Colon Carcinoma Metastatic in the Lung (tissue), 2 donors: ENCODE results near the gene ELL.

- PRO-cap, 2 experiments = no peak in any of the 2 experiments
Observed at GRCh38 chr19:18203016-18203368, 850 bp downstream of the RAB3A start.

- PRO-cap, 2 experiments = no peak in any of the 2 experiments
Observed at GRCh38 chr19:18265129-18265816, 9.0 kb downstream of the IQCN start.

GRCh38 chr19:18266210-18267209, 7.7 kb downstream of the IQCN start:
- PRO-cap, 2 experiments = no peak in any of the 2 experiments

DNA sequence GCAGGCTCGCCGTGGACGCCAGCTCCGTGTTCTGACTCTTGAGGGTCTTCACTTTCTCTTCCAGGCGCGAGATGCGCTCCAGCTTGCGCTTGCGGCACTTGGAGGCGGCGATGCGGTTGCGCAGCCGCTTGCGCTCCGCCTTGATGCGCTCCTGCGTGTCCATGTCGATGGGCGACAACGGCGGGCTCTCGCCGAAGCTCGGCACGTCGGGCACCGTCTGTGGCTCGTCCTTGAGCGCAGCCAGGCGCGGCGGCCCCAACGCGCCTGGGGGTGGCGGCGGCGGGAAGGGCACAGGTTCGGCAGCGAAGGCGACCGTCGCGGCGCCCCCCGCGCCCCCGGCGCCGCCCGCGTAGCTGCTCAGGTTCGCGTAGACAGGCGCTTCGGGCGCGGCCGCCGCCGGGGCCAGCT, 882 bp downstream of the JUND start:
- PRO-cap, 2 experiments = no peak in any of the 2 experiments

- PRO-cap, 2 experiments = peak in 1 of 2 experiments; most common plus-strand start chr19:18318444 (in 1); most common minus-strand start chr19:18318179 (in 1)
Observed at GRCh38 chr19:18317905-18318861, 4.7 kb downstream of the LSM4 start.

DNA sequence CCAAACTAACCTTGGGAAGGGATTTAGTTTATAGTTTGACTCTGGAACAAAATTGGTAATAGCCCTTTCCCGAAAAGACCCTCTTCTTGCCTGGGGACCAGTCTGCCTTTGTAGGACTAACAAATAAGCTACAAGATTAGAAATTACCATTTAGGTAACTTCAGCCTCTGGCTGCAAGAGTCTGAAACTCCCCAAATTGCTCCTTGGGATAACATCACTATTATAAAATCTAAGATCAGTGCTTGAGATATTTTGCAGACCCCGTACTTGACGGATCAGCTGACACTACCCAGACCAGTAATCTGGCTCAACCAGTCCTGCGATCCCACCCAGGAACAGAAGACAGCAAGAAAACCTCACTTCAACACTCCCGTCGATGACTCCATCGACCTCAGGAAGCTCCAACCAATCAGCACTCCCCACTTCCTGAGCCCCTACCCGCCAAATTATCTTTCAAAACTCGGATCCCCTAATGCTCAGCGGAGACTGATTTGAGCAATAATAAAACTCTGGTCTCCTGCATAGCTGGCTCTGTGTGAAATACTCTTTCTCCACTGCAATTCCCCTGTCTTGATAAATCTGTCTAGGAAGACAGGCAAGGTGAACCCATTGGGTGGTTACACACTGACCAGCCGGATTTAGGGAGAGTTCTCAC, 1.3 kb downstream of the LSM4 start:
- PRO-cap, 2 experiments = no peak in any of the 2 experiments

GRCh38 chr19:18346100-18346532, 5.7 kb downstream of the PGPEP1 start:
- PRO-cap, 2 experiments = no peak in any of the 2 experiments

GRCh38 chr19:18390026-18391060, 4.4 kb downstream of the GDF15 start:
- PRO-cap, 2 experiments = no peak in any of the 2 experiments

DNA sequence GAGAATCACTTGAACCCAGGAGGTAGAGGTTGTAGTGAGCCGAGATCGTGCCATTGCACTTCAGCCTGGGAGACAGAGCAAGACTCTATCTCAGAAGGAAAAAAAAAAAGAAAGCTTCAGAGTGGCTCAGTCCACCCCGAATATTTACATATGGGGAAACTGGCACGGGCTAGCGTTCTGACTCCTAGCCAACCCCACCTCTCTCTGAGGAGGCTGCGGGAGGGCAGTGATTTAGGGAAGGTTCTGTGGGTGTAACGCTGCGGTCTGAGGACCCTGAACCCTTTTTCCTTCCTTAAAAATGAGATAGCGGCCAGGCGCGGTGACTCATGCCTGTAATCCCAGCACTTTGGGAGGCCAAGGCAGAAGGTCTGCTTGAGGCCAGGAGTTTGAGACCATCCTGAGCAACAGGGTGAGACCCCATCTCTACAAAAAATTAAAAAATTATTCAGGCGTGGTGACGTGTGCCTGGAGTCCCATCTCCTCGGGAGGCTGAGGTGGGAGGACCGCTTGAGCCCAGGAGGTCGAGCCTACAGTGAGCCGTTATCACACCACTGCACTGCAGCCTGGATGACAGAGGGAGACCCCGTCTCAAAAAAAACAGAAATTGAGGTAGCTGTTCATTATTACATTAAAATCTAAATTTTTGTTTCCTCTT, 4.9 kb downstream of the LRRC25 start:
- PRO-cap, 2 experiments = no peak in any of the 2 experiments

GRCh38 chr19:18434715-18435210, 3.2 kb downstream of the ISYNA1 start:
- PRO-cap, 2 experiments = no peak in any of the 2 experiments

GRCh38 chr19:18437781-18438017, 234 bp downstream of the ISYNA1 start:
- PRO-cap, 2 experiments = no peak in any of the 2 experiments

DNA sequence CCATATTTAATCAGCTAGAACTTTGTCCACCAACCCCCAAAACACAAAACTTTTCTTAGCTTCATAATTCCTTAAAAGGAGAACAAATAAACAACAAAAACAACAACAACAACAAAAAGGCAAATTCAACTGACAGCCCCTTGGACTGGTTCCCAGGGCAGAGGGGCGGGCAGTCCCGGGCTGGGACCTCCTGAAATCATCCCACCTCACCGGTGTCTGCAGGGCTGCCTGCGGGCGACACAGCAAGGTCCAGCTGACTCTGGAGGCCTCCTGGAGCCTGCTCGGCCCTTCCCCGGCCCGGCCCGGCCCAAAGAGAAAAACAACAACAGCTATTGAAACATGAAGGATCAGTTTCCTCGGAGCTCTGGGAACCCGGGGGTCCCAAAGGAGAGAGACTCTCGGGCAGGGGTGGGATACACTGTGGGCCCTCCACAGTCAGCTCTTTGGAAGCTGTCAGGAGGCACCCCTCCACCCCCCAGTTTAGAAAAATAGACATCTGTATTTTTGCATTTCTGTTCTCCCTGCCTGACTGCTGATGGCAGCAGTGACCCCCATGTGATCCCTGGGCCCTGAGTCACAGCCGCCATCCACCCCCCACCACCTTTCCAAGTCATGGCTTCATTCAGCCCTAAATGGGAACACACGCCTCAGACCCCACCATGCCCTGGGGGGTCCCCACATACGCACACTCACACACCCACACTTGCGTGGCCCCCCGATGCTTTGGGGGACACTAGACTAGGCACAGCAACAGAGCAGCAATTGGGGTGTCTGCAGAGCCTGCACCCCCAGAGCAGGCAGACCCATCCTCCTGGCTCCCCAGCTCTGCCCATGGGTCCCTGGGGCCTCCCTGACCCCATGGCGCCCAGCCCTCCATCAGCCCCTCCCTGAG, 5.2 kb upstream of the ISYNA1 start:
- PRO-cap, 2 experiments = no peak in any of the 2 experiments

GRCh38 chr19:18469188-18469628, 31.3 kb upstream of the ISYNA1 start:
- PRO-cap, 2 experiments = no peak in any of the 2 experiments

- PRO-cap, 2 experiments = peak in 1 of 2 experiments; most common plus-strand start chr19:18480381 (in 1); most common minus-strand start chr19:18480357 (in 1)
Observed at GRCh38 chr19:18479784-18480733, 41.8 kb downstream of the ELL start.

- PRO-cap, 2 experiments = no peak in any of the 2 experiments
Observed at GRCh38 chr19:18493889-18494657, 27.8 kb downstream of the ELL start.

DNA sequence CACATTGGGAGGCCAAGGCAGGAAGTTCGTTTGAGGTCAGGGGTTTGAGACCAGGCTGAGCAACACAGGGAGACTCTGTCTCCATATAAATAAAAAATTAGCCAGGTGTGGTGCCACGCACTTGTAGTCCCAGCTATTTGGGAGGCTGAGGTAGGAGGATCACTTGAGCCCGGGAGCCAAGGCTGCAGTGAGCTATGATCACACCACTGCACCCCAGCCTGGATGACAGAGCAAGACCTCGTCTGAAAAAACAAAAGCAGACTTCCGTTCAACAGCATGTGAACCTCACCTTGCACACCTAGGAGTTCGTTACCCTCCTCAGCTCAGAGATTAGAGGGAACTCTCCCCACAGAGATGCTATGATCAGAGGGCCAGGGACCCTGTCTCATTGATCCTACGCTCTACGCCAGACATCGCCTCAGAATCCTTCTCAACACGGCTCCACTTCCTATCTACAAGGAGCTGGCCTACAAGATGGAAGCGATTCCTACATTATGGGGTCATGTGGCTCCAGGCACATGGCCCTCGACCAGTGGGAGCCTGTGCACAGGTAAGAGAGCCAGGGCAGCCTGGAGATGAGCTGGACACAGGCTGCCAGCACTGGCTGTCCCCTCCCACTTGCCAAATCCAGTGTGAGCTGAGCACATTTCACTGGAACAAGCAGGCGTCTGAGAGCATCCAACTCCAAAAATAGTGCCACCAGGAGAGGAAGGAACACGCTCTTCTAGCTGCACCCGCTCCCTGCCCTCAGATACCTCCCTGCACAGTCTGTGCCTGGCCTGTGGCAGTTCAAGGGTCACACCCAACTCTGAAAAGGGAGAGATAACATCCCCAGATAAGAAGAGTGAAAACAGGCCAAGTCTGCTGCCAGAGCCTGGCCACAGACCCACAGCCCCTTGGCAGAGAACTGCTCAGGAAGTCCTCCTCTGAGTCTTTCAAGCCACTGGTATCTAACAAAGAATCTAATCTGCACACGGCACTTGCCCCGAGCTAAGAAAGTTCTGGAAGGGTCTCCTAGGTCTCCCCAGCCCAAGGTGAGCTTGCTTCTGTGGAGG, 15.1 kb downstream of the ELL start:
- PRO-cap, 2 experiments = no peak in any of the 2 experiments

- PRO-cap, 2 experiments = no peak in any of the 2 experiments
Observed at GRCh38 chr19:18520477-18521155, 1.3 kb downstream of the ELL start.

DNA sequence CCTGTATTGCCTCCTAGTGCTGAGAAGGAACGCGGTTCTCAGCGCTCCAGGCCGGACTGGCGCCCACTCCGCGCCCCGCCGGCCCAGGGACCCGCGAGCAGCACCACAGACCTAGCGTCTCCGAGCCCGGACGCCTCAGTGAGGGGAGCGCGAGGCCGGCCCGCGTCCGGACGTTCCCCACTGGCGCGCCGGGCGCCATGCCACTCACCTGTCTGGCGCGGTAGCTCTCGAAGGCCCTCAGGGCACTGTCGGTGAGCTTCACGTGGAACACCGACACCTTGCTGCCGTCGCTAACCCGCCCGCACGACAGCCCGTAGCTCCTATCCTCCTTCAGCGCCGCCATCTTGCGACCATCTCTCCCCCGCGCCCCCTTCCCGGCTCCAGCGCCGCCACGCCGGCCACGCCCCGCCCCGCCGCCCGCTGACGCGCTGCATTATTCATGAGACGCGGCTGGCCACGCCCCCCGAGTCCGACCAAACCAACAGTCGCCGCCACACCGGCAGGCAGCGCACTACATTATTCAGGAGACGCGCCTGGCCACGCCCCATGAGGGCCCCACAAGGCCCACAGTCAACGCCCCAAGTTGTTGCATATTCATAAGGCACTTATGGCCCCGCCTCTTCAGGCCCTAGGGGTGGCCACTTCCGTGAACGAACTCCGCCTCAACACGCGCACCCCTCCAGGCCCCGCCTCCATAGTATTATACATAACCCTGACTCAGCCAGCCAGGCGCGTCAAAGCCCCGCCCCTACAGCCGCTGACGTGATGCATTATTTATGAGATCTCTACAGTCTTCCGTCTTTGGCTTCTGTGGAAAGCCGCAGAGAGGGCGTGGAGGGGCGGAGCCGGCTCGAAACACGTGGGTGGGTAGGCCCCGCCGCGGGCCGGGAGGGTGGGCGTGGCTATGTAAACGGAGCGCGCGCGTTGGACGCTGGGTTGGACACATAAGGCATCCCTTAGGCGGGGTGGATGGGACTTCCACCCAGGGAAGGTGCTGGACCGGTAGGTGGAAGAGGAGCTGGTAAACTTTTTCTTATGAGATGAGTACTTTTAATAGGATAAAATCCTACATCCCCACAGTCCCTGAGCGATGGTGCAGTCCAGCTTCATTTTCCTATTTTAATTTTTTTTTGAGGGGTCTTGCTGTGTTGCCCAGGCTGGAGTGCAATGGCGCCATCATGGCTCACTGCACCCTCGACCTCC, at the start of gene ELL:
Gene ELL (minus strand): TSS at position 358 of the 1,203 bp plus-strand sequence.
- PRO-cap, 2 experiments = peak in 2 of 2 experiments; most common minus-strand start position 354 of the sequence (in 2)

GRCh38 chr19:18572394-18572625, 653 bp downstream of the UBA52 start:
- PRO-cap, 2 experiments = no peak in any of the 2 experiments

- PRO-cap, 2 experiments = no peak in any of the 2 experiments
Observed at GRCh38 chr19:18577472-18577930, 5.8 kb downstream of the UBA52 start.